ENCODE results near the gene ANKRD49.

- RRBS: no CpG with 5 or more reads among the region's 5 CpGs
Observed at GRCh38 chr11:86982043-86982573, 26.9 kb upstream of the FZD4 start.

DNA sequence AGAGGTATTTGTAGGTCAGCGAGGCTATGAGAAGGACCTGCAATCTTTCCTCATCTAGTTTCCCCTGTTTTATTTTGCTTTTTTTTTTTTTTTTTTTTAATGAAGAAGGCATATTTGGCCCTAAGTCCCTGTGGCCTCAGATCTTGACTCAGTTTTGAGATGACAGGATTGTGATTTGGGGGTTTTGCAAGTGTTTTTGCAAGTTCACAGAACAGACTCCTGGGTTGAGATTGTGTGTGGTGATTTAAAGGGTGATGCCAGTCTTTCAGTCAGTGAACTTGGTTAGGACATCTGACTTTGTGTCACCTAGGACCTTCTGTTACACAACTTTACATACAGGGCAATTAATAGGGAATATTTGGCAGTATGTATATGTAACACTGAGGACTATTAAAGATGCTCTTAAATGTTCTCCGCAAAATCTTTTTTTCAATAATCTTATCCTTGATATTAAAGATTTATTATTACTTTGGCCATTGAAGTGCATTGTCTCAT is 845 bp downstream of the TMEM135 start:
- RRBS: no CpG with 5 or more reads among the region's 2 CpGs

- RRBS: no CpG with 5 or more reads among the region's 5 CpGs
Observed at GRCh38 chr11:87179727-87180318, 142.1 kb downstream of the TMEM135 start.

GRCh38 chr11:90196192-90197311 is 26.3 kb downstream of the CHORDC1 start:
- RRBS: no CpG with 5 or more reads among the region's 3 CpGs

GRCh38 chr11:90222114-90222969 is 507 bp downstream of the CHORDC1 start:
- RRBS: 1% methylated on average over 16 of the region's 55 CpGs

DNA sequence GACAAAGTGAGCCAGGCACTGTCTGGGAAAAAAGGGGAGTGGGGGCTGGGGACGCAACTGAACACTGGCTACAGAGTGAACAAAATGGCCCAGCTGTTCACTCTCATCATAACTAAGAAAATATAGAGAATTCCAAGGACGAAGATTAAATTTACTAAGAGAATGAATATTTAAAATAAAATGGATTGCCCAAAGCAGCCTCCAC is 434.1 kb upstream of the FAT3 start:
- RRBS: no CpG with 5 or more reads among the region's 2 CpGs

- RRBS: no CpG with 5 or more reads among the region's 2 CpGs
Observed at GRCh38 chr11:91849645-91849890, 375.1 kb upstream of the FAT3 start.

DNA sequence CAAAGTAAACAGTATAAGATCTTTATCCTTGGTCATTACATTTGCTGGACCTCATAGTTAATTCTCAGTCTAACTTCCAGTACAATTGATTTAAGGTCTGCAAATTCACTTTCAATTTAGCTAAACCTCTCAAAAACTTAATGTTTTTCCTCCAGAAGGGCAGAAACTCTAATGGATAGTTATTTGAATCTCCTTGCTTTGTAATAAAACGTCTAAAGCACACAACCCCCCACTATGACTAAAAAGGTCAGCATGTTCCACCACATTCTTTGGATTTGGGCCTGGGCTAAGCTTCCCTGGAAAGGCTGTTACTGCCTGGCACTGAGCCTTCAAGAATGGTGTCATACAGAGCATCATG is 242.8 kb upstream of the FAT3 start:
- RRBS: no CpG with 5 or more reads among the region's 1 CpG

DNA sequence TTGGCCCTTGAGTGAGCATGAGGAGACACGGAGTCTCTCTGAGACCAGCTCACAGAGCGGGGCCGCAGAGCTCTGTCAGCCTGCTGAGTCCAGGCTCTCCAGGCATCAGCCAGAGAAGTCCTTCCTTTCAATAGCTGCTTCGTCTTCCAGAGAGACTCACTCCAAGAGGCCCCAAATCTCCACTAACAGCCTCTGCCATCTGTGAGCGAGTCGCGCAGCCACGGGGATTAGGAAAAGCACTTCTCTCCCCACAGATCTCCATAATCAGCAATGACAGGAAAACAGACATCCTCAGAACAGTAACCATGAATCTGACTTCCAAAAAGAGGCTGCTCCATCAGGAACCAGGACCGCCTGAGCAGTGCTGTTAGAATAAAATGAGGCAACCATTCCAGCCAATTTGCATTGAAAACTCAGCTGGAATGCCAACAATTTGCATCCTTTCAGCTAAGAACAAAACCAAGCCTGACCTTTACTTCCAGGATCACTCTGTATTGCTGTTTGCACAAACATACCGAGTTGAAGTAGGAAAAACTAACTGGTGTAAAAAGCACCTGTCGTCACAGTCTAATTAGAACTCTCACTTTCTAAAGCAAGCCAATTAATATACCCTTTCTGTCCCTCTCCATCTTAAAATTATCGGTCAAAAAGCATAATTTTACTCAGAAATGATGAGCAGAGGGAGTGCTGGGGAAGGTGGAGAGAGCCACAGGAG is 65.4 kb downstream of the SMCO4 start:
- RRBS: no CpG with 5 or more reads among the region's 12 CpGs

DNA sequence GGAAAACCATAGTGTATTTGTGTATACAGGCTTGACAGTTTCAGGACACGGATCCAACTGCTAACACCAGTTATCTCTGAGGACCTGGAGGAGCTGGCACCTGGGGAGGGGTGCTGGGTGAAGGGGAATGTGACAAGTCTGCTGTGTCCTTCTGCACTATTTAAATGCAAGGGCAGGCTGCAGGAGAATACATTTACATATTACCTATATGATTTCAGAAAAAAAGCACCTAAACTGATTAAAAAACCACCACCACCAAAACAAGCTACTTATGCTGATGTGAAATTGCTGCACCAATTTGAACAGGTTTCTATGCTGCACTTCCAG is 6.7 kb downstream of the SMCO4 start:
- RRBS: no CpG with 5 or more reads among the region's 1 CpG

DNA sequence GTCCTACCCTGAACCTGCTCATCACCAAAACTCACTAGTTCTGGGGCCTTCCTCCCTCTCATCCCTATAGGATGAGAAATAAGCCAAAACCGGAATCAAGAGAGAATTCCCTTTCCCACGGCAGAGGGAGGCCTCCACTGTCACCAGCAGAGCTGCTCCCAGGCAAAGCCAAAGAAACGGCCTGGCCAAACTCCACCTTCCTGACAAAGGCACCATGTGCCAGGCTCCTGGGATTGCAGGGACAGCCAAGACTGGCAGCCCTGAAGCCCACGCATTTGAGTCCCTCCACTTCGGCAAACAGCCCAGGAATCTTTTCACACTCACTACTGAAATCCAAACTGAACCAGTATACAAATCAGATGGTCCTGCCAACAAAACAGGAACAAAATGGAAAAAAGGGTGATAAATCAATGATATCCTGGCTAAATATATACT is 6.1 kb downstream of the SMCO4 start:
- RRBS: no CpG with 5 or more reads among the region's 5 CpGs

DNA sequence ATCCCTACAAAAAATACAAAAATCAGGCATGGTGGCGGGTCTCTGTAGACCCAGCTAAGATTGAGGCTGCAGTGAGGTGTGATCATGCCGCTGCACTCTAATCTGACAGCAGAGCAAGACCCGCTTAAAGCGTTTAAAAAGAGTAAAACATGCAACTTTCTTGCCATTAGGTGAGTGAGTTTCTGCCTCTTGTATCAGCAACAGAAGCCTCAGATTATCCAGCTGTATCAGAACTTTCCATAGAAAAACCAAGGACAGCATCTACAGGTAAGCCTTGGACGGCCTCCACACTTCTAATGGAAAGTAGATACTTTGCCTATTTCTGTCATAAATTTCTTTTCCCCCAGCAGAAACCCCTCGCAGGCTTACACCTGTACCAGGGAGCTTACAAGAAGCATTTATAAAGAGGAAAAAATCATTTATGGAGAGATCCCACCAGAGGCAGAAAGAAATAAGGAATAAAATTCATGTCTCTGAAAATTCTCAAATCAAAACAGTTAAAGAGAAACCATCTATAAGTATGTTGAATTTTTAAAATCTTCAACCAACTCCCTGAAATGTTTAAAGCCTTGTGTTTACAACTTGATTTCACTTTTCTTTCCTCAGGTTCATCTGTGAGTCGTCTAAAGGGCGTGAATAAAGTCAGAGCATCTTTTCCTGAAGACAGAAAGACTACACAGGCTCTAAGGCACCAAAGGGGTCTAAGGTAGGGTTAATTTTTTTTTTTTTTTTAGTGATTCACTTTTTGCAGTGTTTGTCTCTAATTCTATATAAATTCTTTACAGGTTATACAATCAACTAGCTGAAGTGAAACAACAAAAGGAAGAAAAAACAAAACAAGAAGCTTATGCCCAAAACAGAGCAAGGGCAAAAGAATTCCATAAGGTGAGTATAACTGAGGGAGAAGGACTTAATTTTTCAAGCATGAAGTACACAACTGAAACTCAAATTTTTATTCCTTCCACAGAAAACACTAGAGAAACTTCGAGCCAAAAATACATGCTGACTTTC is 11.7 kb downstream of the TAF1D start:
- RRBS: no CpG with 5 or more reads among the region's 9 CpGs

GRCh38 chr11:93730275-93731241 is 10.7 kb downstream of the TAF1D start:
- RRBS: no CpG with 5 or more reads among the region's 5 CpGs

- RRBS: no CpG with 5 or more reads among the region's 6 CpGs
Observed at GRCh38 chr11:93734702-93735525, 6.4 kb downstream of the TAF1D start.

- RRBS: no CpG with 5 or more reads among the region's 9 CpGs
Observed at GRCh38 chr11:93739023-93739873, 2.0 kb downstream of the TAF1D start.

DNA sequence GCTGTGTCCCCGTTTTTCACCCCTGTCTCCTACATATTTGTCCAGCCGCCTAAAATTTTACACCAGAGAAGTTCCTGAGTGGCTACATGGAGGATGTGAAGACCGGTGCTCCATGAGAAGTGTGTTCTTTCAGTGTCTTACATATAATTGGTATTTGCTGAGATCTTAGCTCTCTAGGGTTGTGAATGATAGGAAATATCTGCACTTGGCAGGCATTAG is 1.1 kb downstream of the PANX1 start:
- RRBS: no CpG with 5 or more reads among the region's 3 CpGs

- RRBS: no CpG with 5 or more reads among the region's 3 CpGs
Observed at GRCh38 chr11:94132829-94133295, 4.2 kb downstream of the PANX1 start.

DNA sequence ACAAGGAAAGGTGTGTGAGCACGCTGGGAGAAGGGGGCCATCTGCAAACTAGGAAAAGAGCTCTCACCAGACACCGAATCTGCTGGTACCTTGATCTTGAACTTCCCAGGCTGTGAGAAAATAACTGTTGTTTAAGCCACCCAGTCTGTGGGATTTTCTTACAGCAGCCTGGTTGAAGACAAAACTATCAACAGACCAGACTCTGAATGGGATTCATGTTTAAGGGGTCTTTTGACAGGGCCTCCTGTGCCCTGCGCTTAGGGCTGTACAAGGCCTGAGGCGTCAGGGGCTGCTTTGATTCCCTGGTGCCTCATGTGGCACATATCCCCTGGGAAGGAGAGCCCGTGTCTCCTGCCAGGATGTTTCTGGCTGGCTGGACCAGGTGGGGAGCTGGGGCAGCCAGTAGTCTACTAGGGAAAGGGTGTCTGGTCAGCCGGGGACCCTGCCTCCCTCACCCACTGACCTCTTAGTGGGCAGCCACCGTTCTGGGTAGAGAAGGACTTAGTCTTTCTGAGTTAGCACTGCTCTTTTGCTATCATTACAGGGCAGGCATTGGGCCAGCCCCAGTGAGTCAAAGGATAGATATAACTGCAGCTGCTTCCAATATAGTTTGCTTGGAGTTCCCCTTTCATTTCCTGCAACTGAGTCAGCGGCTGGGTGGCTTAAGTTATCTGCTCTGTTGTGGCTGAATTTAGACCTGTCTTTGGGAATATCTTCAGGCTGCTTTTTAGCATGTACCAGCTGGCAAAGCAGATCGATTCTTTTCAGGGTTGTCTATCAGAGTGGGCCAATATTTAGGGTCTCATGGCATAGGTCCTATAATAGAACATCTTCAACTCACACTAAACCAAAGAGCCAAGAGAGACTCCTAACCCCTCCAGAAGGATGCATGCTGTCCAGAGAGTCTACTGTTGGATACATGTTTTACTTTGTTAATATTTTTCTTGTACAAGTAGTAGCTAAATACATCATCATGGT is 6.4 kb downstream of the PANX1 start:
- RRBS: no CpG with 5 or more reads among the region's 9 CpGs

- RRBS: 4% methylated on average over 4 of the region's 71 CpGs
Observed at GRCh38 chr11:94493339-94494554, at the start of gene ANKRD49. Gene ANKRD49, plus strand, starts transcription at chr11:94493984.

- RRBS: no CpG with 5 or more reads among the region's 1 CpG
Observed at GRCh38 chr11:94500586-94501099, 6.9 kb downstream of the ANKRD49 start.

Measured in GM19239 (cell line).